ENCODE results near the genes VSTM1, LILRA5 and RDH13.

GRCh38 chr19:53553402-53554327 is 15.7 kb downstream of the ZNF331 start:
- PRO-cap, 2 experiments, result no peak in any of the 2 experiments

DNA sequence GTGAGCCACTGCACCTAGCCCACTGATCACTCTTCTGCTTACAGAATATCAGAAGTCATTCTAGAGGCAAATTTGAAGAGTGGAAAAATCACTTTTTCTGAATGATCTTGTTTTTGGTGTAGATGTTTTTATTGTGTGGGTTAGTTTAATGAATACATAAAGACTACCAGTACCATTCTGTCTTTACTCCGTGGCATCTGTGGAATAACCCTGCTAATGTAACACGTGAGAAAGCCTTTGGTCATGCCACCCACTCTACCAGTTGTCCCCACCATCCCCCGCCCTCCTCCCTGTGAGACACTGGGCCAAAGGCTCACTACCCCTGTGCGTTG is 41.1 kb downstream of the ZNF331 start:
- PRO-cap, 2 experiments, result no peak in any of the 2 experiments

GRCh38 chr19:53581023-53581766 is 43.2 kb downstream of the ZNF331 start:
- PRO-cap, 2 experiments, result no peak in any of the 2 experiments

- PRO-cap, 2 experiments, result no peak in any of the 2 experiments
These were observed 18.7 kb upstream of the DPRX start for GRCh38 chr19:53612991-53613537.

DNA sequence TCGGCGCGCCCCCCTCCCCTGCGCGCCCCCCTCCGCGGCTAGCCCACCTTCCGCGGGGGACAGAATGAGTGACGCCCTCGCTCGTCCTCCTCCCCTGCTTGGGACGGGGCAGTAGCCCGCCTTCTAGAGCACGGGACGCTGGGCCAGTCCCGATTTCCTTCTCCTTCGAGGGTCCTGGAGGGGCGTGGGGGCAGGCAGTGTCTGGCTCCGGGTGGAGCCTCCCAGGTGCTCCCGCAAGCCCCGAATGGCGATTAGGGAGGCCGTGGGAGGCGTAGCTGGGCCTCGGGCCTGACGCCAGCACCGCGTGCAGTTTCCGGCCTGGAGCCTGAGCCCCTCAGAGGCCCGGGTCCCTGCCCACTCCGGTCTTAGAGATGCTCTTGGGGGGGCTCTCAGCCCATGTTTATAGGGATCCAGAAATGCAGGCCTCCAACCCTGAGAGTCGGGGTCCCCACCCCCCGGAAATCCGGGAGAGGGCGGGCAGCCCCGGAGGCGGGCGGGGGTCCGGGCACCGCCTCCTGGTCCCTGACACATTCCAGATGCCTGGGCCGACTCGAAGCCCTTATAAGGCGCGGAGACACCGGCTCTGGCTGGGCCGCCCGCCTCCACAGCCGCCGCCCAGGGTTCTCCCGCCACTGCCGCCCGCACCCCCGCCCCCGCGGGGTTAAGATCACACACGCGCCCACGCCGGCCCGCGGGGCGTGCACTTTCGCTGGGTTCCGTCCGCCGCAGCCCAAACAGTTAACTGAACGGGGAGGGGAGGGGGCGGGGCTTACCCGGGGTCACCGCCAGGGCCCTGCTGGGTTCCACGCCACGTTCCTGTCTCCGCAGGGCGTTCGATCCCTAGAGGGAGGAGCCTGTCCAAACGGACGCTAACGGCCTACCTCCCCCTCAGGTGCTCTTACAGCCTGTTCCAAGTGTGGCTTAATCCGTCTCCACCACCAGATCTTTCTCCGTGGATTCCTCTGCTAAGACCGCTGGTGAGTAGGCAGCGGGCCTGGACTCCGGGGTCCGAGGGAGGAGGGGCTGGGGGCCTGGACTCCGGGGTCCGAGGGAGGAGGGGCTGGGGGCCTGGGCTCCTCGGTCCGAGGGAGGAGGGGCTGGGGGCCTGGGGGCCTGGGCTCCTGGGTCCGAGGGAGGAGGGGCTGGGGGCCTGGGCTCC is 1.6 kb downstream of the MYADM start:
- PRO-cap, 2 experiments, result peak in 1 of 2 experiments; most common plus-strand start position 827 of the sequence (in 1); most common minus-strand start position 463 of the sequence (in 1)

DNA sequence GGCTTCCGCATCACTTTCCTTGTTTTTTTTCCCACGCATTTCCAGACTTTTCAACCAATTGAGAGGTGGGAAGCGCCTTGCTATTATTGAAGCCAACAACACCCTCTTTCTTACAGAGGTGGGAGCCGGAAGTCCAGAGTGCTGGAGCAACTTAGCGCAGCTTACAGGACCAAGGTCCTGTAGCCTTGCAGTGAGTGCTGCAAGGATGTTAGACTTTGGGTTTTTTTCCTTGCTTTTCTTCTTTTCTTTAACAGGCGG is 13.8 kb upstream of the CACNG6 start:
- PRO-cap, 2 experiments, result no peak in any of the 2 experiments

DNA sequence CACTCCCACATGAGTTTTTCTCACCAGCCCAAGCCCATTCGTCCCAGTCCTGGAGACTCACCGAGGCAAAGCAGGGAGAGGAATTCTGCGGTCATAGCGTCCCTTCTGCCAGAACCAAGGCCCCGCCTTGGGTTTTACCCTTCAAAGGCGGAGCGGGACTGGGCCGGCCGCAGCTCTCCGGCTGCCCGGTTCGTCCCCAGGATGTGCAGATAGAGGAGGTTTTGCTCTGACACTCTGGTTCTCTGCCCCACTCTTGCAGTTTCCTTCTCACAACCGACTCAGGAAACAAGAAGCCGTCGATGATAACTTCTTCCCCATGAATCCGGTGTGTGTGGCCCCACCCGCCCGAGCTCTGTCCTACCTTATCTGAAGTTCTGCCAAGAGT is at the start of gene VSTM1:
TSS of gene VSTM1 (minus strand) at position 215 of the 385 bp plus-strand sequence.
- PRO-cap, 2 experiments, result no peak in any of the 2 experiments

GRCh38 chr19:54252807-54253204 is 4.3 kb downstream of the LILRB5 start:
- PRO-cap, 2 experiments, result no peak in any of the 2 experiments

GRCh38 chr19:54313028-54313412 is at the start of gene LILRA5:
TSS of gene LILRA5 (minus strand) at chr19:54313166.
- PRO-cap, 2 experiments, result no peak in any of the 2 experiments

- PRO-cap, 2 experiments, result no peak in any of the 2 experiments
These were observed 2.5 kb downstream of the LILRA4 start for GRCh38 chr19:54336222-54337015.

DNA sequence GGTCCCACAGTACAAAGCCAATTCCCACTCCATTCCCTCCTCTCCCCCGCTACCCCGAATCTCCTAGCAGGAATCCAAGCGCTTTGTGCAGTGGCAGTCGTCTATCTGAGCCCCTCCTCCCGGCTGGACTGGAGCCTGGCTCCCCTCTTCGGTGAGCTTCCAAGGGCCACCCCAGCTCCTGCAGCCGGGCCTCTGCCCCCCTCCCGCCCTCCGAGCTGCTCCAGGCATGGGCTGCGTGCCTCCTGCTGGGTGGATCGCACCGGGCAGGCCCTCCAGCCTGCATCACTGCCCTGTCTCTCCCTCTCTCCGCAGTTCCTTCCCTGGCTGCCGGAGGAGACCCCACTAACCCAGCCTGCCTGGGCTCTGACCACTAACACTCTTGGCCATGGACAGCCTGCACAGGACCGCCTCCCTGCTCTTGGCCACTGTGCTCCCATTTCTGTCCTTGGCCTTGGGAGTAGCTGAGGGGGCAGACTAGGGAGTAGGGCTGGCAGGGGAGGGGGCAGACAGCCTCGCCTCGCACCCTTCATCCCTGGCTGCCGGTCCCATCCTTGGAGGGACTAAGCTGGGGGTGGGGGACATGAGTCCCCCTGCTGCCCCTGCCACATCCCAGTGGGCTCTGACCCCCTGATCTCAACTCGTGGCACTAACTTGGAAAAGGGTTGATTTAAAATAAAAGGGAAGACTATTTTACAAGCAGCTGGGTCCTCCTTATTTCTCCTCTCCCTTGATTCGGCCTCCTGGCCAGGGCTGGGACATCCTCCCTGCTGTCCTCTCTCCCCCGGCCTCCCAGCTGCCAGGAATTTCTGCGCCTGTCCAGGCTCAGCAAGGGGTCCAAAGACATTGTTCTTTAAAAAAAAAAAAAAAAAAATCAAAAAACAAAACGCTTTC is 12.7 kb upstream of the LENG8 start:
- PRO-cap, 2 experiments, result peak in 1 of 2 experiments; most common minus-strand start position 788 of the sequence (in 1)

DNA sequence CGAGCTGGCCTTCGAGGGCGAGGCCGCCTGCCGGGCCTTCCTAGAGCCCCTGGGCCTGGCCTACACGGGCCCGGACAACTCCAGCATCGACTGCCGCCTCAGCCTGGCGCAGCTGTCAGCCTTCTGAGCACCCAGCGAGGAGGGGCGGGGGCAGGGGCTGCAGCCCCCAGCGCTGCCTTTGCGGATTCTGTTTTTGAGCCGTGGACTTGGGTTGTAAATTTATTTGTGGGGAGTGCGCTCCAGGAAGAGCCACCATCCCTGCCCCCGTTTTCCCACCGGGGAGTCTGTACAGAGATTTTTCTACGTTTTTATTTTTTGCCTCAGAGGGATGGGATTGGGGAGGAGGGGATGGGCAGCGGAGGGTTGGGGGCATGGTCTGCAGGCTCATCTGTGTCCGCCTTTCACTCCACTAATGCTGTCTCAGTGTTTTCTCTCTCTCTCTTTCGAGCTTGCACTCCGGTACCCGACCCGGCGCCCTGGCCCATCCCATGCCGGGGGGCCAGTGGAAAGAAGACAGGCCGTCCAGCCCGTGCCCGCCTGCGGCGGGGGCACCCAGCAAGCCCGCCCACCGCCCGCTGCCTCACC is 2.7 kb downstream of the LENG9 start:
- PRO-cap, 2 experiments, result no peak in any of the 2 experiments

GRCh38 chr19:54497881-54498079 is 4.9 kb upstream of the LAIR2 start:
- PRO-cap, 2 experiments, result no peak in any of the 2 experiments

DNA sequence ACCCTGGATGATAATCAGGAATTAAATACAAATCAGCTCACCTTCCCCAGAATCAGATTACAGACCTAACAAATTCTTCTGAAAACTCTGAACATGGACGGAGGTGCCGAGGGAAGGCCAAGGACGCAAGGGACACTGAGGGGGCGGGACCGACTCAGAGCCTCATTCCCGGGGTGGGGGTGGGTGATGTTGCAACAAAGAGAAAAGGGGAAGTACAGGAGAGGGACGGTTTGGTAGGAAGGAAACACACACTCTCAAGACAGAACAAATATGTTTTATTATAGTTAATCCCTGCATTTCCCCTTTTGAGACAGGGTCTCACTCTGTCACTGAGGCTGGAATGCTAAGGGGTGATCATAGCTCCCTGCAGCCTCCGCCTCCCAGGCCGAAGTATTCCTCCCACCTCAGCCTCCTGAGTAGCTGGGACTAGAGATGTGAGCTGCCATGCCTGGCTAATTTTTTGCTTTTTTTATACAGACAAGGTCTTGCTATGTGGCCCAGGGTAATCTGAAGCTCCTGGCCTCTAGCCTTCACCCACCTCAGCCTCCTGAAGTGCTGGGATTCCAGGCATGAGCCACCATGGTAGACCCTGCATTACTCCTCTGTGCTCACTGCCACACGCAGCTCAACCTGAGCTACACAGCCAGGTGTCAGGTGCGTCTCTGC is 762 bp upstream of the LILRA2 start:
- PRO-cap, 2 experiments, result no peak in any of the 2 experiments

GRCh38 chr19:54622283-54622774 is 8.0 kb upstream of the LILRB1 start:
- PRO-cap, 2 experiments, result no peak in any of the 2 experiments

GRCh38 chr19:54871676-54872204 is 2.3 kb upstream of the FCAR start:
- PRO-cap, 2 experiments, result no peak in any of the 2 experiments

DNA sequence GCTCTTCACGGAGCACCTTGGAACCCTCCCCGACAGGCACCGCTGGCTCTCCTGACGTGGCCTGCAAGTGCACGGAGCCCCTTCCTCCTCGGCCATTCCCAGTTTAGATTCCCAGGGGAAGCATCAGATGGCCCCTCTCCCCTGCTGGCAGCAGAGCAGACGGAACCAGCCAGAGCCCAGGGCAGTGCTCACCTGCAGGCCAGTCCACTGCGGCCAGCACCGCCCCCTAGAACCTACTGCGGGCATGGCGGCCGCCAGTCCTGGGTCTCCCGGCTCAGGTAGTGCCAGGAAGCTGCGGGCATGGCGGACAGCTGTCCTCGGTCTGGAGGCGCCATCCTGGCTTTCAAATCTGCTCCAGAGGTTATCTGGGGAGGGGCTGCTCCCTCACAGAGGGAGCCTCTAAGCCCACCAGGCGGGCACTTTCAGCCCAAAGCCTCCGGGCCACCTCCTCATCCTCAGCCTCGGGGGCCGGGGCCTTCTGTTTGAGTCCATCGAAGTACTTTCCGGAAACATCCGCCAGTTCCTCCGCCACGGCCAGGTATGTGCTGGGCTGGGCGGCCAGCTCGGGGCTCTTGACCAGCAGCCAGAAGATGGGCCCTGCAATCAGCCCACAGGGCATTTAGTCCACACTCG is 6.8 kb upstream of the GP6 start:
- PRO-cap, 2 experiments, result no peak in any of the 2 experiments

GRCh38 chr19:55062900-55063488 is at the start of gene RDH13:
TSS of gene RDH13 (minus strand) at chr19:55063148.
- PRO-cap, 2 experiments, result peak in 1 of 2 experiments; most common plus-strand start chr19:55063354 (in 1); most common minus-strand start chr19:55063132 (in 1)

DNA sequence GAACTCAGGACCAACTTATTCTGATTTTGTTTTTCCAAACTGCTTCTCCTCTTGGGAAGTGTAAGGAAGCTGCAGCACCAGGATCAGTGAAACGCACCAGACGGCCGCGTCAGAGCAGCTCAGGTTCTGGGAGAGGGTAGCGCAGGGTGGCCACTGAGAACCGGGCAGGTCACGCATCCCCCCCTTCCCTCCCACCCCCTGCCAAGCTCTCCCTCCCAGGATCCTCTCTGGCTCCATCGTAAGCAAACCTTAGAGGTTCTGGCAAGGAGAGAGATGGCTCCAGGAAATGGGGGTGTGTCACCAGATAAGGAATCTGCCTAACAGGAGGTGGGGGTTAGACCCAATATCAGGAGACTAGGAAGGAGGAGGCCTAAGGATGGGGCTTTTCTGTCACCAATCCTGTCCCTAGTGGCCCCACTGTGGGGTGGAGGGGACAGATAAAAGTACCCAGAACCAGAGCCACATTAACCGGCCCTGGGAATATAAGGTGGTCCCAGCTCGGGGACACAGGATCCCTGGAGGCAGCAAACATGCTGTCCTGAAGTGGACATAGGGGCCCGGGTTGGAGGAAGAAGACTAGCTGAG is 2.0 kb downstream of the PPP1R12C start:
- PRO-cap, 2 experiments, result no peak in any of the 2 experiments

DNA sequence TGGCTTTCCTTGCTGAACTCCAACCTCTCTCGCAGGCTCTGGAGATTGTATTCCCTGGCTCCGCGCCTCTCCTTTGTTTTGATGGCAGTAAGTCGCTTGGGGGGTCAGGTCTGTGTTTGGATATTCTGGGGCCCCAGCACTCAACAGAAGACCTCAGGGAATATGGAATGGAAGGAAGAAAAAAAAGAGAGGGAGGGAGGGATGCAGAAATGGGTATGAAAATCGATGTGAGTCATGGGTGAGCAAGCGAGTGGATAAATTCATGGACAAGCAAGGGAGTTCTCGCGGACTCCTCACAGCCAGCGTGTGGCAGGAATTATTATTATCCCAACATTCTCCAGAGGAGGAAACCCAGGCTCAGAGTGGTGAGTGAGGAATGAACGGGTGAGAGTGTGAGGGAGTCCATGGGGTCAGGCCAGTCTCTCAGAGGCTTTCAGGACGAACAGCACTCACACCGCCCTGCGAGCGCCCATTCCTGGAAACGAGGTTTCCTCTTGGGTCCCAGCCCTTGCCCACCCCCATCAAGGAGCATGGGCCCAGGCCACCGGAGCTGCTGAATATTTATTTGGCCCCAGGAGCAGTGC is 6.2 kb upstream of the DNAAF3 start:
- PRO-cap, 2 experiments, result no peak in any of the 2 experiments

Data from cerebral cortex (tissue), 2 donors.